Mesenchymal stem cell of the bone marrow (primary cell): ENCODE measurements around the gene CDCA8.

GRCh38 chr1:37483380-37484415 lies 9.3 kb downstream of the ZC3H12A start:
- CAGE, long polyA plus RNA = no peak

GRCh38 chr1:37484416-37485093 lies 10.2 kb downstream of the ZC3H12A start:
- CAGE, long polyA plus RNA = no peak

DNA sequence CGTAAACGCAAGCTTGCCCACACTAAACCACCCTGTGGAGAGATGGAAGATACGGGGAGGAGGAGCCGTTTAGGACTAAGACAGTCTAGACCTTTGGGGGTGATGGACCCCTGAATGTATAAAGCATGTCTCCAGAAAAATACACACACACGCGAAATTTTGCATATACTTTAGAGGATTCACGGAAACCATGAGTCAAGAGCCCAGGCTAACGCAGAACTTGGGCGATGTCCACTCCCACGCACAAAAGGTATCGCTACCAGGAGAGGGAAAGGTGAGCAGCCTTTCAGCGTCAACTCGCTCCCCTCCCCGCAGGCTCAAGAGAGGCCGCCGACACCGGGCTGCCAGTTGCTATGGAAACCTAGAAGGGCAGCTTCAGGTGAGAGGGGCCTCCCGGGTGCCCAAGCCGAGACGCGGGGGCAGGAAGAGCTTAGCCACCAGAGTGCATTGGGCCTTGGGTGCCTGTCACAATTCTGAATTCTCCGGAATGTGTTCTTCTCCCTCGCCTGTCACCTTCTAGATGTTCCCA lies 877 bp downstream of the MEAF6 start:
- CAGE, long polyA plus RNA = no peak

DNA sequence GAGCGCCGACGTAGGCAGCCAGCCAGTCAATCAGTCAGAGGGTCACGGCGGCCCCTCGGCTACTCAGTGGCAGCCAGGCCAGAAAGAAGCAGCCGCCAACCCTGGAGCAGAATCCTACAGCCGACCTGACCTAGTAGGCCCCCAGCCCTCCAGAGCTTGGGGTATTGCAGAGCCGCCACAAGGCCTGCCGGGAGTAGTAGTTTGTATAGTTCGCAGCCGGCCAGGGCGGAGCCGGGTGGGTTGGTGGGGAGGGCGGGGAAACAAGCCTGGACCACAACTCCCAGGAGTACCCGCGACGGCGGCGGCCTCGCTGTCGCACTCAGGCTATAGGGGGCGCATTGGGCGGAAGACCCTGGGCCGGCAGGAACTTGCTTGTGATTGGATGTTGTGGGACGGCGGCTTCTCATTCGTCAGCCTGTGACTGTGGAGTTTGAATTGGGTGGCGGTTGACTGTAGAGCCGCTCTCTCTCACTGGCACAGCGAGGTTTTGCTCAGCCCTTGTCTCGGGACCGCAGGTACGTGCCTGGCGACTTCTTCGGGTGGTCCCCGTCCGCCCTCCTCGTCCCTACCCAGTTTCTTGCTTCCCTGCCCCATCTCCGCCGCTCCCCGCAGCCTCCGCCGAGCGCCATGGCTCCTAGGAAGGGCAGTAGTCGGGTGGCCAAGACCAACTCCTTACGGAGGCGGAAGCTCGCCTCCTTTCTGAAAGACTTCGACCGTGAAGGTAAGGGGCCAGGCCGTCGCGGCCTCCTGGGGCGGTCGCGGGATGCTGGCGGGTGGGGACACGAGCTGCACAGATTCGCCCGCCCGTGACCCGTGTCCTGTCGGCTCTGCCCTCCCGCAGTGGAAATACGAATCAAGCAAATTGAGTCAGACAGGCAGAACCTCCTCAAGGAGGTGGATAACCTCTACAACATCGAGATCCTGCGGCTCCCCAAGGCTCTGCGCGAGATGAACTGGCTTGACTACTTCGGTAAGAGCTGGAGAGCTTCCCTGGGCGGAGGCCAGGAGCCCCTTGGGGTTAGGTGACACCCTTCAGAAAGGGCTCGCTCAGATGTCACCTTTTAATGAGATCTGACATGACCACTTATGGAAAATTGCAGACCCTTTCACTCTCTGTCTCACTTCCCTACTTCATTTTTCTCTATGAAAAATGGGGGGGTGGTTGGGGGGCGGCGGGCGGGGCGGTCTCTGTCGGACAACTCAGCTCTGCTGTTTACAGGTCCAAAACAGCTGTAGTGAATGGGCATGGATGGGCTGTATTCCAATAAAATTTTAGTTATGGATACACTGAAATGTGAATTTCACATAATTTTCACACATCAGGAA lies at the start of gene CDCA8:
Gene CDCA8, plus strand, starts transcription at position 453 of the 1,326 bp plus-strand sequence.
- CAGE, long polyA plus RNA = no peak

DNA sequence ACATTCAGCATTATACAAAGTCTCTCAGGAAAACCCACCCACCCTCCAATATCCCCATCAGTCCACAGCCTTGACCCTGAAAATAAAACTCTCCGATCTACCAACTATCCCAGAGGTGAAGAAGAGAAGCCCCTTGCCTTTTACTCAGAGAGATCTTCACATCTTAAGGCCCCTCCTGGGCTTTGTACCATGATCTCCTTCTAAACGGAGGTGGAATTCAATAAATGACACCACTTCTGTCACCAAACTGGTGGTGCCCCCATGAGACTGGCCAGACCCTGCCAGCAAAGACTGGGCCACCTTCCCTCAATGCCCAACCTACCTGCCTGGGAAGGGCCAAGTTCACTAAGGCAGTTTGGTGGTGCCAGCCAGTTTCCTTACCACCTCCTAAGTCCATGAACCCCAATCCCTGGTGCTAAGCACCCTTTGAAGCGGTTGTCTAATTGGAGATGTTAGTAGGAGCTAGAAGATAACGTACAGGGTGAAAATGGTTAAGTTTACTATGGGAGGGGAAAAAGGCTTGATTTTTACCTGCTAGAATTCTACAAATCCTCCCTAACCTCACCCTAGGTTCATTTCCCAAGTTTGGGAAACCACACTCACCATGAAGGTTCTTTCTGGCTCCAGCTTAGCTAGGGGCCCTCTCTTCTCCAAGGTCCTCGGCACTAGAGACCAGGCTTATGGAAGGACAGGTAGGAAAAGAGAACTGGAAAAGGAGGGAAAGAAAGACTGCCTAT lies 3.8 kb upstream of the YRDC start:
- CAGE, long polyA plus RNA = no peak

GRCh38 chr1:37857147-37857827 lies 2.1 kb downstream of the MTF1 start:
- CAGE, long polyA plus RNA = no peak

- CAGE, long polyA plus RNA = no peak
These were observed 30.1 kb upstream of the MTF1 start for GRCh38 chr1:37889520-37889822.

- CAGE, long polyA plus RNA = no peak
These were observed 5.8 kb upstream of the SF3A3 start for GRCh38 chr1:37995642-37995965.

GRCh38 chr1:38006183-38006637 lies 896 bp upstream of the FHL3 start:
- CAGE, long polyA plus RNA = no peak

DNA sequence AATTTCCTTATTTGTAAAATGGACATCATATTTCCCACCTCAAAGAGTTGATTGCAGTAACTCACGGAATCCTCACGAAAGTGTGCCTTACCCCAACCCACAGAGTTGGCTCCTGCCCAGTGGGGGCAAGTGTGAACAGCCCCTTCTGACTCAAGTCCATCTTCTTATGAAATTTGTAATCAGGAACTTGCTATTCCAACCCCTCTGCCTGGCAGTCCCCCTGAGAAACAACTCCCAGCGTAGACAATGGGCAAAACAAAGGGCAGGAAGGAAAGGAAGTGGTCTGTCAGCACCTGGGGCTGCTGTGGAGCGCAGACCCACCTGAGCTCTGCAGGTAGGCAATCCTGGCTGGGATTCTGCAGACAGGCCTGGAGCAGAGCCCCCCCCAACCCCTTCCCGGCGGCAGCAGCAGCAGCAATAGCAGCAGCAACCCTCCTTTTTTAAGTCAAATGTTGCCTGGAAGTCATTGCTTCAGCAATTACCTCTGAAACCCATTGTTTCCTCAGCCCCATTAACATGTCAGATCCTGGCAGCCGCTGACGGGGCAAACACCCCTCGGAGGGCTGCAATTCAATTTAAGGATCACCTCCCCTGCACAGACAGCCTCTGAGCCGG lies 223.8 kb upstream of the POU3F1 start:
- CAGE, long polyA plus RNA = no peak

DNA sequence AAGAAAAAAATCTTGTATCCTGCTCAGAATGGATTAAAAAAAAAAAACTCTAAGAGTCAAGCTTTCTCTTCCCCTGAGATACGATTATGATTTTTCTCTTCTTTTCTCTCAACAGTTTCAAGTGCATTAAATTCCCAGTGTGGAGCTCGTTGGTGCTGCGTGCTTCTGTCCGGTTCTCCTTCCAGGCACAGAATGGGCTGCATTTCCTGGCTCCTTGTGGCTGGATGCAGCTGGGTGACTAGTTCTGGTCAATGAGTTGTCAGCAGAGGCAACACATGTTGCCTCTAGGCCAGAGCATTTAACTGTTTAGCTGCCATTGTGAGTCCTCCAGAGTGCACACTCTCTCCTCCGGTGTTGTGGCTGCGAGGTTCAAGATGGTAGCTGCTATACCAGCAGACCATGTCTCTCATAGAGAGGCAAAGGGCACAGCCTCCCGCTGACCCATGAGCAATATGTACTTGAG lies 312.9 kb downstream of the RRAGC start:
- CAGE, long polyA plus RNA = no peak

GRCh38 chr1:38559148-38560078 lies 300.2 kb downstream of the RRAGC start:
- CAGE, long polyA plus RNA = no peak

GRCh38 chr1:38859823-38860261 lies 270 bp upstream of the RRAGC start:
- CAGE, long polyA plus RNA = no peak

- CAGE, long polyA plus RNA = no peak
These were observed 2.1 kb downstream of the AKIRIN1 start for GRCh38 chr1:38993169-38993618.

- CAGE, long polyA plus RNA = no peak
These were observed 84.5 kb downstream of the NDUFS5 start for GRCh38 chr1:39110485-39111315.

- CAGE, long polyA plus RNA = no peak
These were observed 61.8 kb downstream of the MACF1 start for GRCh38 chr1:39266145-39266753.

GRCh38 chr1:39318155-39318760 lies 113.8 kb downstream of the MACF1 start:
- CAGE, long polyA plus RNA = no peak

DNA sequence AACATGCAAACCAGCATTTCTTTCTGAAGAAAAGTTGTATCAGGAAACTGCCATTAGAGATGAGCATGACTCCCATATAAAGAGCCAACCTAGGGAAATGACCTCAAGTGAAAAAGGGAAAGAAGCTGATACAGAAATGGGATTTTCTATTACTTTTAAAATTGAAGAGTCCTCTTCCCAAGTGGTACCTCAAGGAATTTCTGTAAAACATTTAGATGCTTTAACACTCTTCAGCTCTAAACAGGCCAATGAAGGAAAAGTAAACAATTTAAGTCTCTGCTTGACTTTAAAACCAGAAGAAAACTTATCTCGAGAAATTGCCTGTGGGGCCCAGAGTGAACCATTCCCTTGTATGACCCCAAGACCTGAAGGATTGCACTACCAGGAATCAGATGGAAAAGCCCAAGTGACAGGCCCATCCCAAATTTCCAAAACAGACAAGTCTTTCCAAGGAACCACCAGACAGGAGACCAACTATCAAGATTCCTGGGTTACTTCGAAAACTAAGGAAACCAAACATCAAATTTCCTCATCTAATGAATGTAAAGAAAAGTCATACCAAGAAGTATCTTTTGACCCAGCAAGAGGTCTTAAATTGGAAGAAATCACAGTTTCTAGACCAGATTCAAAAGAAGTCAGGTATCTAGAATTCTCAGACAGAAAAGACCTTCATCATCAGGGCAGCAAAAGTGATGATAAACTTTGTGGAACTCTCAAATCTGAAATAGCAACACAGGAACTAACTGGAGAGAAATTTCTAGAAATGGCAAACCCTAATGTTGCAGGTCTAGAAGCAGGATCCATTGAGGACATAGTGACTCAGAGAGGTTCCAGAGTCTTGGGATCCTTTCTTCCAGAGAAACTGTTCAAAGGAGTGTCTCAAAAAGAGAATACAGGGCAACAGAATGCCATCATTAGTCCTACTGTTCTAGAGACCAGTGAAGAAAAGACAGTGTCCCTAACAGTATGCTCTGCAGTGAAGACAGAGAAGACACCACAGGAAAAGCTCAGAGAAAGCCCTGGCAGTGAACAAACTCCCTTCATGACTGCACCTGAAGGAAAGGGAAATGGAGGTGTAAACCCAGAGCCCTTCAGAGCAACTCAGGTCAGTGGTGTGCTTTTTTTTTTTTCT lies 131.4 kb downstream of the MACF1 start:
- CAGE, long polyA plus RNA = no peak

DNA sequence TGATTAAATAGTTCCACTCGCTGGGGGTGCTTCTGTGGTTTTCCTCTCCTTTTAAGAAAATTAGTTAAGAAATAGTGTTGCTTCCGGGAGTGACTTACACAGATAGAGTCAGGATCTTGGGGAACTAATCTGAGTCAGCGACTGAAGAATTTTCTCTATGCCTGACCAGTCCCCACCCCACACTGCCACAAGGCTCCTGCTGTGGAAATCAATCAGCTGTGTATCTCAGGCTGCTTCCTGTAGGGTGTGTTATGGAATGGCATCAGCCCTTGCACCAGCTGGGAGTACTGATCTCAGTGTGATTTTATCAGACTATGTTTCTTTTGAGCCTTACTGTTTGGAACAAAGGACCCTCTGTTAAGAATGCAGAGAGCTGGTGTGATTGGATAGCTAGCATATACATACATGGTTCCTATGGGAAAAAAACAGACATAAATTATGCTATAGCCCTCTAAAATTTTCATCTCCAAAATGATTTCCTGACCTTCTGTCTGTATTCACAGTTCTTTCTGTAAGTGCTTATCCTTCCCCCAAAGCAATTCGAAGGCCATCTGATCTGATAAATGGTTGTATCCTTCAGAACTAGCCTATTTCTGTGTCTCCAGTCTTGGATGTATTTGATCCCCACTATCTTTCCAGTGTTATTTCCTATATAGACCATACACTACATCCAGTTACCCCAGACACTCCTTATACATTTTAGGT lies 92.7 kb upstream of the BMP8A start:
- CAGE, long polyA plus RNA = no peak

GRCh38 chr1:39409420-39410557 lies 81.6 kb upstream of the BMP8A start:
- CAGE, long polyA plus RNA = no peak